ENCODE measurements around the gene PHAX.

- PRO-cap: no peak
These were observed 54.8 kb upstream of the GRAMD2B start for GRCh38 chr5:126368301-126368935.

DNA sequence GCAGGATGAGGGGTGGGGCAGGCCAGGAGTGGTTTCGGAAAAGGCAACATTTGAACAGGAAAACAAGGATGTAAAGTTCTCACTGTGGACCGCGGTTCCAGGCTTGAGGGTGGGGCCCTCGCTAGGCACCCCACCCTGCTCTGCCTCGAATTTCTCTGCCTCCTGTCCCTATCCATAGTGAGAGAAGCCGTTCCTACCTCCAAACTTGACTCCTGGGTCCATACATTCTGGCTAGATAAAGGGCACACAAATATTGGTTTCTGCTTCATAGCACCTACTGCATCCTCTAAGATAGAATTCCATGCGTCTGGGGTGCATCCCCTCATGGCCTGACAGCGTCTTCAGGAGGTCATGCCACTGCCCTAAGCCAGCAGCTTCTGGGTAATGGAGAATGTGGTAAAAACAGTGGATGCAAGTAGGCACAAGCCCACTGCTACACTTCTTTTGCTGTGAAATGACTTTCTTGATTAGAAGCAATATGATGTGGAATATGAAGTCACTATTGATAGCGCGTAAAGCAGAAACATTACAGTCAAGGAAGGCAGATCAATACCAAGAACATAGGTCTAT is 79.0 kb downstream of the GRAMD2B start:
- PRO-cap: no peak

GRCh38 chr5:126525451-126526069 is 69.5 kb downstream of the ALDH7A1 start:
- PRO-cap: unidirectional peak, plus-strand start at chr5:126525830

- PRO-cap: no peak
These were observed 56.0 kb downstream of the ALDH7A1 start for GRCh38 chr5:126538966-126539558.

DNA sequence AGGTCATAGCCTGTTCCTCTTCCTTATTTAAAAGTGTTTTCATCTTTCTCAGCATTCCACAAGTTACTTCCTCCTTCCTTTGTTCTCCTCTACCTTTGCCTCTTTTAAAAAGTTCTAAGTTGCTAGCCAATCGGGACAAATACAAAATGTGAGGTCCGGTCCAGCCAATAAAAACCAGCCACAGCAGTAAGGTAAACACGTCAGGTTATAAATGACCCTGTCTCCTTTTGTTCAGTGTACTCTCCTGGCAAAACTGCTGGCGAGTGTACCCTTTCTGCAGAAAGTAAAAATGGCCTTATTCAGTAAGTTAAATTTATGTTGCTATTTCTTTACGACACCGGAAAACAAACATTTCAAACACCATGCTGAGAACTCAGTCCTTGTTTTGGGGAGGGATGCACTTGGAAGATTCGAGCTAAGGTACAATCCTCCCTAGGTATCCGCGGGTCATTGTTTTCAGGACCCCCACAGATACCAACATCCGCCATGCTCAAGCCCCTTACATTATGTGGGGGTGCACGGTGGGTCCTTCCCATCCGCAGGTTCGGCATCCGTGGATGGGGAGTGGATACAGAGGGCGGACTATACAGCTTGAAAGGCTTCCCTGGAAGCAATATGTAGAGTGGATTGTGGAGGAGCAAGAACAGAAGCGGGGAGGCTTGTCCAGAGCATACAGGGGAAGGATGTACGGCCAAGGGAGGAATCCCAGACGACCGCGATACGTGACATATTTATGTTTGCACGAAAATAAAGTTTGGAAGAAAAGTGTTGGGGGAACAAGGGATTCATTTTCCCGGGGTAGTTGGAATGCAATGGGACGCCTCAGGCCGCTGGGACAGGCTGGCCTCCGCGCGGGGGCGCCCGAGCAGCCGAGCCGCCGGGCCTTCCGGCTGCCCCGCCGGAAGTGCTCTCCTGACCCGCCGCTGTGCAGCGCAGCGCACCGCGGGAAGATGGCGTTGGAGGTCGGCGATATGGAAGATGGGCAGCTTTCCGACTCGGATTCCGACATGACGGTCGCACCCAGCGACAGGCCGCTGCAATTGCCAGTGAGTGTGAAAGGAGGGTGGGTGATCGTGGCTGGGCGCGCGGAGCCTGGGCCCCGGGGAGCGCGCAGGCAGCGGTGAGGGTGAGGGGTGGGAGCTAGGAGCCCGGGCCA is at the start of gene PHAX:
PHAX (plus strand) TSS at position 935 of the 1,156 bp plus-strand sequence.
- PRO-cap: bidirectional peak, plus-strand start at position 935 of the sequence, minus-strand start at position 510 of the sequence

DNA sequence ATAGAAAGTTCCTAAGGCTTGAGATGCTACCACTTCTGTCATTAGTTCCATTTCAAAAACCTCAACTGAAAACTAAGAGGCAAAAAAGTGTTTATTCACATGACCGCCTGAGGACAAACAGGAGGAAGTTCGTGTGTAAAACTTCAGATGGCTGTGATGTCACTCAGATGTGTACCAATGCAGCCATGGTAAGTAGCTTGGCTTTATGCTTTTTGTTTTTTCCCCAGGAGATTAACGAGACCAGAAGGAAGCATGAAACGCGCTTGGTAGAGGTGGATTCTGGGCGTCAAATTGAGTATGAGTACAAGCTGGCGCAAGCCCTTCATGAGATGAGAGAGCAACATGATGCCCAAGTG is 33.0 kb downstream of the LMNB1 start:
- PRO-cap: no peak

- PRO-cap: no peak
These were observed 11.2 kb upstream of the MARCHF3 start for GRCh38 chr5:127041539-127041903.

DNA sequence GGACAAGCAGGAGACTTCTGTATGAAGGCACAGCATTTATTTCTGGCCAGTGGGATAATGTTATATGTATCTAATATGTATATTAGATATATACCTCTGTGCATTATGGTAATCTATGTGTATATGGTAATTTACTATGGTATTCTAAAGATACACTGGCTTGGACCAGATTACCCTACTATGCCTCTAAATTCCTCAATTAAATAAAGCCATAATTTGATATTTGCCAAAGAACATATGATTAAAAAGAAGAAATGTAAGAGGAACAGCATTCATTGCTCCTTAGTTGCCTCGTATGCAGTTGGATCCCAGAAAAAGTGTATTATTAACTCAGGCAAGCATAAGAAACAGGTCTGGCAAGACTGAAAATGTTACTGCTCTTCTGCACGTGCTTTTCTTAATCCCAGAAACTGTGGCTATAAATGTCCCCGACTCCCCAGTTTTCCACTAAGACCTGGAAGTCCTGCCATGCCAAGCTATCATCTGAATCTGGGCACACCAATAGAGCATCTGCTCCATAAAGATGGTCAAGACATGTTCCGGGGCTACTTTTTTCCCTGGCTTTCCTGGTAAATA is 182.6 kb downstream of the CCDC192 start:
- PRO-cap: no peak

DNA sequence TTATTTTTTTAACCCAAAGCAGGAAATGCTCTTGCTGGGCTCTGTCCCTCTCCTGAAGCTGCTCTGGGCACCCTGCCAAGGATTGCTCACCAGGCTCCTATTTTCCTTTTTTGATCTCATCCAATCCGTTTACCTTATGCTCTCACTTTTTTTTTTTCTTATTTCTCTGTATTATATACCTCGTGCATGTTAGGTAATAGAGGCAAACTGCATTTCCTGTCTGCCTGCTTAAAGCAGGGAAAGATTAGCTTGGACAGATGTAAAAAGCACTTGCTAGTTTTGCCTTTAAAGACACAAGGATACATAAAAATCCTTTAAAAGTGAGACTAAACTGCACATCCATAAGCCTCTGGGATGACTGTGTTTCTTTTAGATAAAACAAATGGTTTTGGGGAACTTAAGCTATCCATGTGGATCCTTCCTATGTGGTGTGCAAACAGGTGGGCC is 124.1 kb upstream of the SLC12A2 start:
- PRO-cap: no peak

GRCh38 chr5:127961720-127962130 is 121.8 kb upstream of the SLC12A2 start:
- PRO-cap: no peak

GRCh38 chr5:128017503-128018182 is 65.9 kb upstream of the SLC12A2 start:
- PRO-cap: no peak

GRCh38 chr5:128018647-128019364 is 64.8 kb upstream of the SLC12A2 start:
- PRO-cap: no peak

DNA sequence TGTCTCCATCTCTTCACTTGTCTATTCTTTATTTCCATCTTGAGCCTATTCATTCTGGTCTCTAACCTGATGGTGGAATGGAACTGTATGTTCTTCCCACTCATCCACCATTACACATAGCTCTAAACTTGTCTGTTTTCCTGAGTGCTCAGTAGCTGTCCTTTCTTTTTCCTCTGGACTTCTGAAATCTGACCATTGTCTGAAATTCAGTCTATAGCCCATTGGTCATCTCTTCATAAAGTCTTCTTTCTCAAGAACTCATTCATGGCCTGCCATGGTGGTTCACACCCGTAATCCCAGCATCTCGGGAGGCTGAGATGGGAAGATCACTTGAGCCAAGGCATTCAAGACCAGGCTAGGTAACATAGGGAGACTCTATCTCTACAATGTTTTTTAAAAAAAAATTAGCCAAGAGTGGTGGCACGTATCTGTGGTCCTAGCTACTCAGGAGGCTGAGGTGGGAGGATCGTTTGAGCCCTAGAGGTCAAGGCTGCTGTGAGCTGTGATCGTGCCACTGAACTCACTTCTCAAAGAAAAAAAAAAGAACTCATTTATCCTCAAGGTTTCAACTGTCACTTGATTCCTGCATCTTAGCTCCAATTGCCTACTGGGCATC is 29.2 kb upstream of the SLC12A2 start:
- PRO-cap: no peak

GRCh38 chr5:128118639-128118982 is 35.0 kb downstream of the SLC12A2 start:
- PRO-cap: no peak

DNA sequence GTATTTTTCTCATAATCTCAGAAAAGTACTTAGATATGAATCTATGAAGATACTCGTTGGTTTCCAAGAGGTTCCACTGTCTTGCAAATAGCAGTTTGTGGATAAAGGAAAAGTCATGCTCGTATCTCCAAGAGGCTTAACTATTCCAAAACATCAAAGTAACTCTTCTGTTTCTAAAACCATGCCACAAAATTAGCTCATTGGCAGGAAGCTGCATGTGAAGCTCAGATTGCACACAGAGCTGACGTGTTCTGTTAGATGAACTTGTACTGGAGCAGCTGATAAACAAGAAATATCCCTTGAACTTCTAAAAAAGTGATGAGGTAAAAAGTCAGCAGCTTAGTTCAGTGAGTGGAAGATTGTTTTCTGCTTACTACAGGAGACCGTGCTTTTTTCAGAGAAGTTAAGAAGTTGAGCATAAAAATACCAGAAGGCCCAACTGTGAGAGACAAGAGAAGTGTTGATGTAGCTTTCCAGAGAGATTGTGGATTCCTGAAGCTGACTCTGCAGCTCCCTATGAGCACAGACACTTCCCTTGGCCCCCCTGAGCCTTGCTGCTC is 113.2 kb downstream of the SLC12A2 start:
- PRO-cap: no peak

GRCh38 chr5:129015831-129016205 is 50.5 kb downstream of the SLC27A6 start:
- PRO-cap: no peak

- PRO-cap: no peak
These were observed 2.2 kb downstream of the ISOC1 start for GRCh38 chr5:129096629-129097192.

GRCh38 chr5:130135452-130135758 is 231.1 kb downstream of the CHSY3 start:
- PRO-cap: no peak

- PRO-cap: no peak
These were observed 145.2 kb downstream of the HINT1 start for GRCh38 chr5:131019778-131020352.

- PRO-cap: unidirectional peak, plus-strand start at chr5:131164396; bidirectional peak, plus-strand start at chr5:131164743, minus-strand start at chr5:131164609; bidirectional peak, plus-strand start at chr5:131165028, minus-strand start at chr5:131164891
These were observed 644 bp downstream of the HINT1 start for GRCh38 chr5:131164084-131165139.

All from WTC11 (cell line).